SK-N-SH (cell line): ENCODE measurements around the gene FRMD4A.

DNA sequence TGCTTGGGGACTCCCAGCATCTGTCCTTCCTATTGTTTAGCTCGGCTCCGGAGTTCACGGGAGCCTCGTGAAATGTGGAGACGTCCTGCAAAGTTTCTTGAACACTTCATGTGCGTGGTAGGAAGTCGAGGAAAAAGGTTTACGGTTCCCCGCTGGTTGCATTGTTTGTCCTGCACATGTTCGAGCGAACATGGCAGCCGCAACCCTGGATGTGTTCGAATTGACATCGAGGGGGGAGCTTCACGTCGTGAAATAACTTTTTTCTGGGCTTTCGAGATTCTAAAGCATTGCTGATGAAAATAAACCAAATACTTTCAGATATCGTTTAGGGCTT is 567 bp upstream of the SEPHS1 start:
- RRBS = no CpG with 5 or more reads among the region's 18 CpGs
CAGE:
- cytosol, long polyA plus RNA = no peak
- long polyA plus RNA = no peak
- nucleus, long polyA plus RNA = no peak

DNA sequence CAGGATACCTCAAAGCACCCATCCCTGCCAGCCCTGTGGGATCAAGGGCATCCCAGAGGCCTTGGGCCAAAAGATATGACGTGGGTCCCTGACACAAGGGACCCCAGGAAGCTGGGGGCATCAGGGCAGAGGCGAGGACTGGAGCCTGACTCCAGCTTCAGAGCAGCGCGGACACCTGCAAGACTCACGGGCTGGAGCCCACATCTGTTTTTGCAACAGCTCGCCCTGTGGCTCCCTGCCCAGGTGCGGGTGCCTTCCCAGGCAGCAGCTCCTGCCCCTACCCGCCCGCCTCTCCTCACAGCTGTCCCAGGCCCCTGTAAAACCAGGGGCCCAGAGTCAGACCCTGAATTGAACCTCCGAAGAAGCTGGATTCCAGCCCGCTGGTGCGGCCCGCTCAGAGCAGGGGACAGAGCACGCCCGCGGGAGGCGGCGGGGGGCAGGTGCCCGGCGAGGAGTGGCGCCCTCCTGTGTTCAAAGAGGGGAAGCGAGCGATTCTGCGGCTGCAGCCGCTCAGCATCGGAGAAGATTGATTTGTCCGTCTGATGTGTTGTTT is 88.5 kb downstream of the BEND7 start:
- RRBS = no CpG with 5 or more reads among the region's 27 CpGs
CAGE:
- cytosol, long polyA plus RNA = no peak
- long polyA plus RNA = no peak
- nucleus, long polyA plus RNA = no peak

GRCh38 chr10:13628597-13629197 is 41.9 kb downstream of the PRPF18 start:
- RRBS = no CpG with 5 or more reads among the region's 8 CpGs
CAGE:
- cytosol, long polyA plus RNA = no peak
- long polyA plus RNA = no peak
- nucleus, long polyA plus RNA = no peak

- RRBS = no CpG with 5 or more reads among the region's 13 CpGs
CAGE:
- cytosol, long polyA plus RNA = no peak
- long polyA plus RNA = no peak
- nucleus, long polyA plus RNA = no peak
Observed at GRCh38 chr10:13705021-13705404, 118.2 kb downstream of the PRPF18 start.

DNA sequence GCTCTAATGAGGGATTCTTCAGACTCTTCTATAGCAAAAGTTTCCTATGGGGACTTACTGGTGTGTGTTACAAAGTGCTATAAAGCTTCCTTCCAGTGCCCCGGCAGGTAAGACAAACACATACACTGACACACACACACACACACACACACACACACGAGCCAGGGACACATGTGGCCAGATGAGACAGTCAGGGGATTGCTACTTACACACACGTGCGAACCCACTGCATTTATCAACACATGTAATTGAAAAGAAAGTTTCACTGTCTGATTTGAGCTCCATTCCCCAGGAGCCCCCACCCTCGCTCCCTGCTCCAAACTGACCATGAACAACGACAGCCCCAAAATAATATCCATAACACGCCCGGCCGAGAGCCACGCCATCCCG is 119.9 kb downstream of the PRPF18 start:
- RRBS = no CpG with 5 or more reads among the region's 11 CpGs
CAGE:
- cytosol, long polyA plus RNA = no peak
- long polyA plus RNA = no peak
- nucleus, long polyA plus RNA = no peak

GRCh38 chr10:13707023-13708148 is 120.6 kb downstream of the PRPF18 start:
- RRBS = no CpG with 5 or more reads among the region's 33 CpGs
CAGE:
- cytosol, long polyA plus RNA = no peak
- long polyA plus RNA = no peak
- nucleus, long polyA plus RNA = no peak

GRCh38 chr10:13803936-13804355 is 217.2 kb downstream of the PRPF18 start:
- RRBS = no CpG with 5 or more reads among the region's 10 CpGs
CAGE:
- cytosol, long polyA plus RNA = no peak
- long polyA plus RNA = no peak
- nucleus, long polyA plus RNA = no peak

GRCh38 chr10:13820921-13821423 is 234.2 kb downstream of the PRPF18 start:
- RRBS = 96% methylated on average over 6 of the region's 13 CpGs
CAGE:
- cytosol, long polyA plus RNA = no peak
- long polyA plus RNA = no peak
- nucleus, long polyA plus RNA = no peak

DNA sequence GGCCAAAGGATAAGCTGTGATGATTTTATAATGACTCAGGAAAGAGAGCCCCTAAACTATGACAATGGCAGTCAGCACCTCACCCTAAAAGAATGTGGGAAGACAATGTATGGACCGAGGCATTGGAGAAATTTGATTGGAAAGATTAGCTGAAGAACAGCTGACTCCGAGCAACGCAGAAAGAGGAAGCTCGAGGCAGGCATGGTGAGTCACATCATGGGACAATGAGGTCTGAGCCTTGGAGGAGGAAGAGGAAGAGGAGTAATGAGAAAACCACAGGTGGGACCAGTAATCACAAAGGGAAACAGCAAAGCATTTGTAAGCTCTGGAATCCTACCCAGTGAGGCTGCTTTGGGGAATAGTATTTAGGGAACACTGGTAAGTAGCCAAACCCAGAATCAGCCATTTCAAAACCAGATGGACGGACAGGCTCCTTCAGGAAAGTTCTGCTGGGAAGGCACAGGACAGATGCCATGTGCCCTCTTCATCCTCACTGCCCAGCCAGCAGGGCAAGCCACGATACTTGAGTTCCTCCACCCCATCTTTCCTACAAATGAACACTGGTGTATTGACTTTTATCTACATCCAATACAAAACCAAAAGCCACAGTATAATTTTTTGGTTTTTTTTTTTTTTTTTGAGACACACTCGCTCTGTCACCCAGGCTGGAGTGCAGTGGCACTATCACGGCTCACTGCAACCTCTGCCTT is 295.6 kb downstream of the PRPF18 start:
- RRBS = no CpG with 5 or more reads among the region's 8 CpGs
CAGE:
- cytosol, long polyA plus RNA = no peak
- long polyA plus RNA = no peak
- nucleus, long polyA plus RNA = no peak

DNA sequence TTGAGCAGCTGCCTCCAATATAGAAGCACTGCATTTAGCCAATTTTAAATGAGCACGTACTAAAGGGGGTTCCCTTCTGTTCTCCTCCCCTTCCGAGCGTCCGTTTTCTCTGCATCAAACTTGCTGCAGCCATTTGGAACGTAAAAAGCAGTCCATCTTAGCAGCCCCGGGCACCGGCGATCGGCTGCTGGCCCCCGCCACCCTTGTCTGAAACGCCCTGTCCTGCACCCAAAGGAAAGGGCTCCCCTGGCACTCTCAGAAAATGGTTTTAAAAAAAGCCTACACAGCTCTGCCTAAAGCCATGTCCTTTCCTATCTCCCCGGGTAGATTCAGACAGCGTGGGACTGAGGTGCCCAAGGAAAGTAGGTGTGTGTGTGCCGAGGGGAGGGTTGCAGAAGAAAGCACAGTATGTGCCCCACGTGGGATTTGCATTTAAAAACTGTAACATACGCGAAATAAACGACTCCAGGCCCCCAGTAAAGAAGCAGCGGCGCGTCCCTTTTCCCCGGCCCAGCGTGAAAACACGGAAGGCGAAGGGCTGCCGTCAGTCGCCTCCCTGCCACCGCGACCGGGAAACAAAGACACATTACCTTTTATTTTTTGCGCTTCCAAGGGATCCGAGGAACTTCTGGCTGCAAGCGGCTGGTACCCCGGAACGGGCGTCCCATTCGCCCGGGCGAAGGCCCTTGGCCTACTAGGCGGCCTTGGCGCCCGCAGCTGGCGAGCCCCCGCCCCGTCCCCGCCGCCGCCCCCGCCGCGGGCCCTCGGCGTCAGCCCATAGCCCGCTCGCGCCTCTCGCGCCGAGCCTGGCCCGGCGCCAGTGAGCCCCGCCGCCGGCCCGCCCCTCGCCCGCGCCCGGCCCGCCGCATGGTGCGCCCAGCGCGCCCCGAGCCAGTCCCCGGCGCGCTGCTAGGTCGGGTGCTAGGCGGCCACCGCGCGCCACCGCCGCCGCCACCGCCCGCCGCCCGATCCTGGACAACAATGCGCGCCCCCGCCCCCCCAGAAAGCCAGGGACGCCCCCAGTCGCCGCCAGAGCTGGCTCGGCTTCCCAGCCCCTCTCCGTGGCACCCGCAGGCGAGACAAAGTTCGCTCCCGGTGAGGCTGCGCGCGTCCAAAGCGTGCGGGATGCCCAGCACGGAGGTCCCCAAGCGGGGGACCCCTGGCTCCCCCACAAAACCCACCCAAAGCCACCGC is 304.7 kb downstream of the PRPF18 start:
- RRBS = 1% methylated on average over 21 of the region's 110 CpGs
CAGE:
- cytosol, long polyA plus RNA = no peak
- long polyA plus RNA = no peak
- nucleus, long polyA plus RNA = no peak

- RRBS = no CpG with 5 or more reads among the region's 9 CpGs
CAGE:
- cytosol, long polyA plus RNA = no peak
- long polyA plus RNA = no peak
- nucleus, long polyA plus RNA = no peak
Observed at GRCh38 chr10:13894295-13894717, 307.5 kb downstream of the PRPF18 start.

- RRBS = no CpG with 5 or more reads among the region's 2 CpGs
CAGE:
- cytosol, long polyA plus RNA = no peak
- long polyA plus RNA = no peak
- nucleus, long polyA plus RNA = no peak
Observed at GRCh38 chr10:14023661-14023943, 307.1 kb downstream of the FRMD4A start.

- RRBS = no CpG with 5 or more reads among the region's 23 CpGs
CAGE:
- cytosol, long polyA plus RNA = no peak
- long polyA plus RNA = no peak
- nucleus, long polyA plus RNA = no peak
Observed at GRCh38 chr10:14023944-14025405, 306.2 kb downstream of the FRMD4A start.

- RRBS = no CpG with 5 or more reads among the region's 7 CpGs
CAGE:
- cytosol, long polyA plus RNA = no peak
- long polyA plus RNA = no peak
- nucleus, long polyA plus RNA = no peak
Observed at GRCh38 chr10:14074566-14074859, 256.2 kb downstream of the FRMD4A start.

- RRBS = no CpG with 5 or more reads among the region's 8 CpGs
CAGE:
- cytosol, long polyA plus RNA = no peak
- long polyA plus RNA = no peak
- nucleus, long polyA plus RNA = no peak
Observed at GRCh38 chr10:14181319-14181584, 149.5 kb downstream of the FRMD4A start.

GRCh38 chr10:14330747-14331201 is at the start of gene FRMD4A:
Gene FRMD4A (minus strand): TSS chr10:14330924.
- RRBS = no CpG with 5 or more reads among the region's 7 CpGs
CAGE:
- cytosol, long polyA plus RNA = no peak
- long polyA plus RNA = no peak
- nucleus, long polyA plus RNA = no peak

DNA sequence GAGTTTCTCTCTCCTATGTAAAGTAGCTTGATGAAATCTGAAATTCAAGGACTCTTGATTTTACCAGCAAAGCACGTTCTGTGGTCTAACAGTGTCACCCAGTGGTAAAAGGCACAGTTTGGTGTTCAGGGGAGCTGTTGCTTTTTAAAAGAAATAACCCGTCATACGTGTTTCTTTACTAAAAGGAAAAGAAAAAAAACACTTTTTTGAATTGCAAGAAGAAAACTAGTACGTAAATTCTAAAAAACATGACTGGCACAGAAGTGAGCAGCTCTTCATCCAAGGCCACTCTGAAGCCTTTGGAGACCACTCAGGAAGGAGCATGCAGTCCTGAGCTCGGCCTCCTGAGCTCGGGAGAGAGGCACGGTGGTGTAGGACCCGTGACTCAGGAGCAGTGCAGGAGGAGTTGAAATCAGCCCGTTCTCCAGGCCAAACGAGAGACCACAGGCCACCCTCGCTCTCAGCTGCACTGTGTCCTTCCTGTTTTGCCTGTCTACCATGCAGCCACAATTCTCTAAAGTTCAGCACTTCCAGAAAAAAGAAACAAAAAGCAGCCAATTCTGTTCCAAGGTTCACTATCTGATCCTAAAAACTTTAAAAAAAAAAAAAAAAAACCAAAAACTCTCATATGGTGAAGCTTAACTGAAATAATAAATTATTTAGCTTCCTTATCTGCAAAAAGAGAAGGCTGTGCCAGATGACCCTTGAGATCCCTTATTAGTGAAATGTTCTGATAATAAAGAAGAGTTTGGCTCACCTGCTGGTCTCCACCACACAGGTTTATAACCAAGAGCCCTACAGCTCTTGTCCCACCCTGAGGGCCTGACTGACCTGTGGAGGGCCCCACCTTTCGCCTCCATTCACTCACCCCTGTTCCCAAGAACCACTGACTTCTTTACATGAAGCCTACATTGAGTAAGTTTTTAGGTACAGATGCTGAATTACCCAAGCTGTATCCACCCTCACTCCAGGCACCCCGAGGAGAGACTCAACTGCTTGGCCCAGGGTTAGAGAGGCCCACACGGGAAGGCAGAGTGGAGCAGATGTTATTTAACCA is 212.7 kb upstream of the FRMD4A start:
- RRBS = no CpG with 5 or more reads among the region's 14 CpGs
CAGE:
- cytosol, long polyA plus RNA = no peak
- long polyA plus RNA = no peak
- nucleus, long polyA plus RNA = no peak

- RRBS = no CpG with 5 or more reads among the region's 9 CpGs
CAGE:
- cytosol, long polyA plus RNA = no peak
- long polyA plus RNA = no peak
- nucleus, long polyA plus RNA = no peak
Observed at GRCh38 chr10:14552083-14552646, 221.4 kb upstream of the FRMD4A start.

DNA sequence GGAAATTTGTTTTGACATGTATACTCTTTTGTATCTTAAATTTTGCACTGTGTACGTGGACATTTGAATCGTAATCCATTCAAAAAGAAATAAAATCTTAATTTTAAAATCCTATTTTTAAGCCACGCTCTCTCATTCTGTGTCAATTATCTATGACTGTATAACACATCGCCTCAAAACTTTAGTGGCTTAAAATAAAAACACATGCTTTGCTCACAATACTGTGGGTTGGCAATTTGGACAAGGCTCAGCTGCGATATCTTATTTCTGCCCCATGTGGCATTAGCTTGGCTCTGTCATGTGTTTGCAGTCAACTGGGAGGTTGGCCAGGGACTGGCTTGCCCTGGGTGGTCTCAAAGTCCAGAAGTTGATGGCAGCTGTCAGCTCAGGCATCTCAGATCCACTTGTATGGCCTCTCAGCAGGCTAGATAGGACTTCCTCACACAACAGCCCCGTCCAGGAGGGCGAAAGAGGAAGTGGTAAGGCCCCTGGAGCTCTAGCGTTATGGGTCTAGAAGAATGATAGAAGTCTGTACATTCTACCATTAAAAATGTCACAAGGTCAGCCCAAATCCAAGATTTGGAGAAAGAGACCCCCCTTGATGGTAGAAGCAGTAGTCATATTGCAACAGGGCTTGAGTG is 166.4 kb downstream of the FAM107B start:
- RRBS = no CpG with 5 or more reads among the region's 8 CpGs
CAGE:
- cytosol, long polyA plus RNA = no peak
- long polyA plus RNA = no peak
- nucleus, long polyA plus RNA = no peak

DNA sequence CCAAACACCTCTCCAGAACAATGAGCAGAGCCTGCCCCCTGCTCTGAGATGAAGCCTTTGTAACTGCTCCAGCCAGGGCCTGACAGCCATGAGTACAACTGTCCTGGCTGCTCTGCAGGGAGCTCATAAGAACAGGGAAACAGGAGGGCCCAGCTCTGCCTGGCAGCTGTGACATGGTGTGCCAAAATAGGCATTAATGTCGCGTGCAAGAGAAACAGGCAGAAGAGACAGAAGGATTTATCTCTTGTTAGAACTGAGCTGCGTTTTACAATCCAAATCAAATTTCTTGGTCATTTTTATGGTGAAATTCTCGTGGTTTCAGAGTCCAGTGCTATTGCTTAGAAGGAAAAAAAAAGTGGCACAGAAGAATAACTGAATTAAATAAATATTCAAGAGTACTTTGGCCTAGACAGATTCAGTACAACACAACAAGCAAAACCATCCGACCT is 149.3 kb downstream of the FAM107B start:
- RRBS = no CpG with 5 or more reads among the region's 5 CpGs
CAGE:
- cytosol, long polyA plus RNA = no peak
- long polyA plus RNA = no peak
- nucleus, long polyA plus RNA = no peak